SK-N-MC (cell line): ENCODE measurements around a stretch of chr9.

DNA sequence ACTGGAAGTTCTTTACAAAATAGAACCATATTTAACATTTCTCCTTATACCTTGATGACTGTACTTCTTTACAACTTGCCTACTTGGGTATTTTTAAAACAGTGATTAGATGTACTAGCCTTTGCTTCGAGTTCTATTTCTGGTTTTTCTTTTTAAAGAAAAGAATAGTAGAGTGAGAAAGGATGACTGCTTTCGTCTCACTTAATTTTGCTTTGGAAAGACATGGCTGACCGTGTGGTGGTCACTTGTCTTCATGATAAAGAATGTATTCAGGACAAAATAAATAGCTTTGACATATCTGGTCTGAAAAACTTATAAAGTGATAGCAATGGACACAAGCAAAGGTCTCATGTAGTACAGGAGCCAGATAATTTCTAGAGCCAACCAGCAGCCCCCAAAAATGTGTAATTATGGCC is 185.6 kb upstream of the S1PR3 start:
- RRBS, result no CpG with 5 or more reads among the region's 3 CpGs

DNA sequence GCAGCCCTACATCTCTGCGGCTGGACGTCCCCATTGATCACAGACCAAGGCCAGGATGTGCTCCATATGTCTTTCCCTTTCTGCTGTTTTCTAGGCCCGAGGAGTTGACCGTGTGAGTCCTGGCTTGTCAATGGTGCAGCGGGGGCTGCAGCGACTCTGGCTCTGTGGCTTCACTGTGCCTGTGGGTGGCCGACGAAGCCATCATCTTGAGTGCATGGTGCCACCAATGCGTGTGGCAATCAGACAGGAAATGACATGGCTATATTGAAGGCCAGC is 67.8 kb upstream of the S1PR3 start:
- RRBS, result no CpG with 5 or more reads among the region's 9 CpGs

GRCh38 chr9:89021186-89021725 is 30.0 kb downstream of the S1PR3 start:
- RRBS, result no CpG with 5 or more reads among the region's 4 CpGs

- RRBS, result no CpG with 5 or more reads among the region's 5 CpGs
Measured at GRCh38 chr9:89175830-89176065, 2.9 kb downstream of the SHC3 start.

DNA sequence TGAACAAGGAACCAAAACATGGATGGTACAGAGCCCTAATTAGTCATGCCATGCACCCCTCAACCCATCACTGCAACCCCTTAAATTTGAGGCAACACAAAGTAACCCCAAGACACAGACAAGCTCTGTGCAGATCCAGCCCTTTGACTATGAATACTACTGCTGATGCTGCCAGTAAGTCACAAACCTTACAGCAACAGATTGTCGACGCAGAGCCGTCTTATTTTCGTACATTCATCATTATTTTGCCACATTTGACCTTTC is 2.6 kb downstream of the SHC3 start:
- RRBS, result no CpG with 5 or more reads among the region's 4 CpGs

GRCh38 chr9:89226139-89226610 is 47.6 kb upstream of the SHC3 start:
- RRBS, result no CpG with 5 or more reads among the region's 4 CpGs

- RRBS, result no CpG with 5 or more reads among the region's 12 CpGs
Measured at GRCh38 chr9:89308753-89309500, 2.1 kb upstream of the CKS2 start.

DNA sequence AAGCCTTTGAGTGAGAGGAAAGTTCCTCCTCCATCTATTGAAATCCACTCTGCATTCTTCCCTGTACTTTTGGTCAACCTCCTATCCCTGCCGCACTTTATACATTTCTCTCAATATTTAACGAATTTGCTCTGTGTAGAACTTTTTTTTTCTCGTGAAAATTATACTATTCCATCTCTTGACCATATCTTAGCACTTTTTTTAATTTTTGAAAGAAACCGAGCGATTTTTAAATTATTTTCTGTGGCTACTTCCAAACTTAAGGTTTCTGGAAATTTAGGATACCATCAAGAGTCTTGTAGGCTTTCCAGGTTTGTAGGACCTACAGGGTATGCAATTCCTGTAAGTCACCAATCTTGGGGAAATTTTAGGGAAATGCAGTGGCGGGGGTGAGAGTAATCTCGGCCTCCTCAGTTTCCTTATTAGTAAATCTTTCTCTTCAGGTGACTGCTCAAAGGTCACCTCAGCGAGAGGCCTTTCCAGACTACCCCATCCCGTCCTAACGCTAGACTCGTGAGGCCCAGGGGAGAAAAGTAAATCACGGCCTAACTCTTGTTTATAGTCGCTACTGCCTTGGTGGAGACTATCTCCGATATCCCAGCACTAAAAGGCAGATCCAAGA is 498 bp upstream of the SECISBP2 start:
- RRBS, result no CpG with 5 or more reads among the region's 14 CpGs

GRCh38 chr9:89417919-89418492 is 79.9 kb downstream of the SEMA4D start:
- RRBS, result no CpG with 5 or more reads among the region's 5 CpGs

GRCh38 chr9:89418493-89419346 is 79.2 kb downstream of the SEMA4D start:
- RRBS, result no CpG with 5 or more reads among the region's 24 CpGs

GRCh38 chr9:89432181-89432699 is 65.7 kb downstream of the SEMA4D start:
- RRBS, result no CpG with 5 or more reads among the region's 5 CpGs

GRCh38 chr9:89471406-89471816 is 26.5 kb downstream of the SEMA4D start:
- RRBS, result no CpG with 5 or more reads among the region's 3 CpGs

- RRBS, result no CpG with 5 or more reads among the region's 9 CpGs
Measured at GRCh38 chr9:89499058-89499619, 1.2 kb upstream of the SEMA4D start.

DNA sequence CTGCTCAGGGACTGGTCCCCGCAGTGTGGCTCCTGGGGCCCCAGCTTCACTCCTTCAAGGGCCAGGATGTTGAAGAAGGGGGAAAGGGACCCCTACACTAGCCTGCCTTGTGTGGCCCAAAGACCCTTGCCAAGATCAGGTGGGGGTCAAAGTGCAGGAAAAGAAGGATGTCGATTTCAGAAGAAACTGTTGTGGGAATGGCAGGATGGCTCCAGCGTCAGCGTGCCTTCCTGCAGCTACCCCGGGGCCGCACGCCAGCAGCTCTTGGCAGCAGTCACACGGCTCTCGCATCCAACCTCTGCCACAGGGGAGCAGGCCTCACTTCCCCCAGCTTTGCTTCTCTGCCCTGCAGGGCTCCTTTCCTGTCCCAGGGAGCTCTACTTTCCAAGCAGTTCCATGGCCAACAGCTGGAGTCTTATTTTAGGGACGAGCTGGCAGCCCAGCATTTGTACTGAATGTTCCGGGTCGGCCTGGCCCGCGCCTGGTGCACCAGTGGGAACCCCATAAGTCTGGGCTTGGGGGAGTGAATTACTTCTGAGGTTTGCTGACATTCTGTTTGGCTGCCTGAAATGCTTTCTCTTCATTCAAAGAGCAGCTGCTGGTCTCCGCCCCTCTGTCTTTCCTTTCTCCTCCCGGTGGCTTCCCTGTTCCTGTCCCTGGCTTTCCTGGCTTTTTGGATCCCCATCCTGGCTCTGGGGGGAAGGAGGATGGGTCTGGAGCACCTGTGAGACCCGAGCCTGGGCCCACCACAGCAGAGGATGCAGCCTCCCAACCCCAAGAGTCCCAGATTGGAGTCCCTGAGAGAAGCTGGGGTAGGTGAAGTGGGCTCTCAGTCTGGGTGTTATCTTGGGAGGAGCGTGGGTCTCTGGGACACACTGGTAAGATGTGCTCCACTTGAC is 34.6 kb downstream of the GADD45G start:
- RRBS, result no CpG with 5 or more reads among the region's 18 CpGs

DNA sequence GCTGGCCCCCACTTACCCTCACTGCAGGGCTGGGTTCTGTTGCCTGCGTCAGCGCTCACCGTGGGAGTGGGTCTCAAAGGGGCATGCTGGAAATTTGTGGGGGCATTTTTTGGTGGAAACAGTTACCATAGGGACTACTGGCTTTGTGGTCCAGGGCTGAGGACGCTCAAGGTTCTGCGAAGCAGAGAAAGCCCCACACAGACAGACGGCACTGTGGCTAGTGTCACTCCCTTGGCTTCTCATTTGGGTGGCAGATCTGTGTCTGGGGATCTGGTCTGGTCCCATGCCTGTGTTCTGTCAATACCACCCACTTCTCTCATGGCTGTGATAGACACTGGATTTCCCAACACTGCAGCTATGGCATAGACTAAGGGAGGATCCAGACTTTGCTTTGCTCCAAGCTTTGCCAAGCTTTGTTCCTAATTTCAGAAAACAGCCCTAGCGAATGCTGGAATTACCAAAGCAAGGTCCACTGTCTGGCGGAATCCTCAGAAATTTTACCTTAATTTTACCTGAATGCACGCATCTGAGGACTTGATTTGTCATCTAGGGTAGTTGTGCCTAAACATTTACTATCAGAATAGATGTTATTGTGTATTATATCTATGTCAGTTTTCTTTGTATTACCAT is 62.1 kb downstream of the GADD45G start:
- RRBS, result no CpG with 5 or more reads among the region's 9 CpGs

GRCh38 chr9:89746541-89747181 is 141.8 kb downstream of the GADD45G start:
- RRBS, result no CpG with 5 or more reads among the region's 11 CpGs

GRCh38 chr9:89993899-89994856 is 389.4 kb downstream of the GADD45G start:
- RRBS, result no CpG with 5 or more reads among the region's 11 CpGs

- RRBS, result no CpG with 5 or more reads among the region's 4 CpGs
Measured at GRCh38 chr9:90024383-90024909, 419.6 kb downstream of the GADD45G start.

- RRBS, result no CpG with 5 or more reads among the region's 10 CpGs
Measured at GRCh38 chr9:90212911-90213538, 429.6 kb downstream of the DIRAS2 start.

- RRBS, result no CpG with 5 or more reads among the region's 8 CpGs
Measured at GRCh38 chr9:90546051-90546694, 96.5 kb downstream of the DIRAS2 start.